ENCODE measurements around a stretch of chr17.

- PRO-cap = no peak
These were observed 52.8 kb downstream of the MAP2K6 start for GRCh38 chr17:69467111-69467855.

DNA sequence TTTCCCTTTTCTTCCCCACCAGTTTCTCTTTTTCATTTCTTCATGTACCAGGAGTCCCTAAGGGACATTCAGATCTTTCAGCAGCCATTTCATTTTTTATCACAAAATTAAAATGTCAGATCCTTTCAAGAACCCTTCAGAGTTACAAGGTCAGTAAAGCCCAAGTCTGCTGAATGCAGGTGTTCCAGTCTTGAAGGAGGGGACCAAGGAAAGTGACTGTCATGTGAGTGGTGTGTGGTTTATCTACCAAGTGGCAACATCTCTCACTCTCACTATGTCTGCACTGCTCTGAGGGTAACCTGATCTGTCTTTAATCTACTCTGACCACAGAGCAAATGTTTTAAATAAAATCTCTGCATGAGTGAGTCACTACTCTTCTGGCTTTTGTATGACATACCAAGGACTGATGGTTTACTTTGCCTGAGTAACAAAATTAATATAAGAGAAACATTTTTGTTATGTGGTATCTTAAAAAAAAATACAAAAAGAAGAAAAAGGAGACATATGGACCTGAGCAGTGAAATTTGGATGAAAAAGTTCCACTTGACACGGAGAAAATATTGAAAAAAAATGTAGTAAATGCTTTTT is 240.4 kb downstream of the MAP2K6 start:
- PRO-cap = no peak

DNA sequence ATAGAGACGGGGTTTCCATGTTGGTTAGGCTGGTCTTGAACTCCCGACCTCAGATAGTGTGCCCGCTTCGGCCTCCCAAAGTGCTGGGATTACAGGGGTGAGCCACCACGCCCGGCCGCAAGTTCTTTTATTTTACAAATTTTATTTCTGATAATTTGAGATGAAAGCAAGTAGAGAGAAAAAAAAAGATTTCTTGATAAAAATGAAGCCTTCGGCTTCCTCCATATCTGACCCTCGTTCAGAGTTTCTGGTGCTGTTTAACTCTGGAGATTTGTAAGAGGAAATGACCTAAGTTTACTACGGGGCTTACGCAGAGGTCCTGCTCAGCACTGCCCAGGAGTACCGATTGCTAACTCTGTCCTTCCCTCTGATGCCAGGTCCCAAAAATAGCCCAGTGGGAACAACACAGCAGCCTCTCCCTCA is 174.4 kb upstream of the KCNJ16 start:
- PRO-cap = no peak

DNA sequence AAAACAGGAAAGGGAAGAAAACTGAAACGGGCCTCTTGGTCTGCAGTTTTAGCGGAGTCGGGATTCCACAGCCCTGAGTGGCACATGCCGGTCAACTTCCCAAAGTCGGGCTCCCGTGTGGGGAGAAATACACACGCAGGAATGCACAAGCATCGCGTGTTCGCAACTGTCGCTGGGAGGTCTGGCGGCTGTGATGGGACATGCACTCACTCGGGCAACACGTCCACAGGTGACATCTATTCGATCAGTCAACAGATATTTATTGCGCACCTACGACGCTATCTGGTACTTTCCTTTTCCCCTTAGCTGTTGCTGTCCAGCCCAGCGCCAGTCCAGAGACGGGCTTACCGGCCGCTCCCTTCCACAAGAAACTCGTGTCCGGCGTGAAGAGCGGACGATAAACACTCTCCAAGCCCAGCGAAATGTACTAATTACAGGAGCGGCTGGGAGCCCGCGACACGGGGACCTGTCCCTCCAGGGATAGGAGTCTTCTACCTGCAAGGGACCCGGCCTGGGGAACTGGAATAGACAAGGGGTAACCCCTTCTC is 3.7 kb upstream of the SOX9 start:
- PRO-cap = no peak

GRCh38 chr17:72123913-72124525 is 3.2 kb downstream of the SOX9 start:
- PRO-cap = no peak

DNA sequence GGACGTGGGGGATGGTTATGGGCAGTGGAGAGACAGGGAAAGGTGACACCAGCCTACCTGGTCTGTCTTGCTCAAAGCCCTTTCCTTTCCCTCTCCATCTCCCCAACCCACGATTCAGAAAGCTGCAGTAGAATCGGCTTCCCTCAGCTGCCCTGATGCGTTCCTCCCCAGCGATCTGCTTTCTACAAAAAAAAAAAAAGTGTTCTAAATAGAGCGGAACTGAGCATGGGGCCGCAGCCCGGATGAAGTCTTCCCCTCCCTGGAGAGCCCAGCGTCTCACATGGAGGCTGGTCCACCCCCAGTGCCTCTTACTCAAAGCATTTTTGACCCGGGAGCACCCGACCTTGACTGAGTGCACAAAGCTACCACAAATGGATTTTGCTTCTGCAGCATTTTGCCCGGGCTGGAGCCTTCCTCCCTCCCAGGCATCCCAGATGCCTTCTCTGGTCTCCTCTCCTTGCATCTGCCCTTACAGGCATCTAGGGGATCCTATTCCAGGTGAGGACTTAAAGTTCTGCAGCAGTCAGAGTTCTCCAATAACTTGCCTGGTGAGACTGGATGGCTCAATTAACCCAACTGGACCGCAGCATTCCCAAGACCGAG is 271.8 kb downstream of the SOX9 start:
- PRO-cap = no peak

GRCh38 chr17:72397888-72398313 is 277.1 kb downstream of the SOX9 start:
- PRO-cap = no peak

DNA sequence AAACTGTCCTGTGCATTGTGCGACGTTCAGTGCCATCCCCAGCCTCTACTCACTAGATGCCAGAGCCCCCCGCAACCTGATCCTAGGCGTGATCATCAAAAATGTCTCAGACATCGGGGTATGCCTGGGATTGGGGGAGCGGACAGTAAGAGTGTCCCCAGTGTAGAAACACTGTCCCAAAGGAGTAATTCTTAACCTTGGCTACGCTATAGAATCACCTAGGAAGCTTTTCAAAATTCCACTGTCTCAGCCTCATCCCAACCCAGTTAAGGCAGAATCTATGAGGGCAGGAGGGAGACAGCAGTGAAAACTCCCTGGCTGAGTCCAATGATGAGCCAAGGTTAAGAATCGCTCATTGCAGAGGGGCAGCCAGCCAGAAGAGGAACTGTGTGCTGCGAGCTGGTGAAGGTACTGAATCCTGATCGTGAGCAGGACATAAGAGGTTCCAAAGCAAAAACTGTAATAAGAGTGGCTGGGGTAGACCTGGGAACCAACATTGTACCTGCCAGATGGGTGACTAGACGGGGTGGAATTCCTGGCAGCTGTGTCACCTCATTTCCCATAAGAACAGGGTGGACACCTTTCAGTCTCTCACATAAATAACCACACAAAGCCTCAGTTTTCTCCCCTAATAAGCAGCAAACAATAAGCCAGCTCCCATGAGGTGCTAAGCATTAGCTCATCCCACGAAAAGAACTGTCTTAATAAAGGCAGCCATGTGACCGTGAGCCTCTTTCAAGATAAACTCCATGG is 290.2 kb downstream of the SOX9 start:
- PRO-cap = no peak

DNA sequence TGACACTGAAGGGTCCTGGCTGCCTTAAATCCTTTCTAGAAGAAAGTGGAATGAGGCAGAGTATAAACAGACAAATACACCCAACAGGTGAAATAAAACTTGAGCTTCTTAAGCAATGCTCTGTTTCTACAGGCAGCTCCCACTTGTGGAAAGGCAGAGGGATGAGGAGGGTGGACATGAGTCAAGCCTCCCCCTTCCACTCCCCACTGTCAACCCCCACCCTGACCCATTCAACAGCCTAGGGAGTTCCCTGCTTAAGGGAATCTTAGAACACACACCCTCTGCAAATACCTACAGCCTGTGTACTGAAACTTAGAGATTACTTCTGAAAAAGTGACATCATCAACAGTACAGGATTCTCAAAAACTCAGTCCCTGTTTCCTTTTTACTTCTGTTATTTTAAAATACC is 345.3 kb downstream of the SOX9 start:
- PRO-cap = no peak

- PRO-cap = no peak
These were observed 354.3 kb downstream of the SOX9 start for GRCh38 chr17:72475002-72475566.

GRCh38 chr17:72494371-72495215 is 373.8 kb downstream of the SOX9 start:
- PRO-cap = no peak

GRCh38 chr17:72518534-72519771 is 398.1 kb downstream of the SOX9 start:
- PRO-cap = no peak

DNA sequence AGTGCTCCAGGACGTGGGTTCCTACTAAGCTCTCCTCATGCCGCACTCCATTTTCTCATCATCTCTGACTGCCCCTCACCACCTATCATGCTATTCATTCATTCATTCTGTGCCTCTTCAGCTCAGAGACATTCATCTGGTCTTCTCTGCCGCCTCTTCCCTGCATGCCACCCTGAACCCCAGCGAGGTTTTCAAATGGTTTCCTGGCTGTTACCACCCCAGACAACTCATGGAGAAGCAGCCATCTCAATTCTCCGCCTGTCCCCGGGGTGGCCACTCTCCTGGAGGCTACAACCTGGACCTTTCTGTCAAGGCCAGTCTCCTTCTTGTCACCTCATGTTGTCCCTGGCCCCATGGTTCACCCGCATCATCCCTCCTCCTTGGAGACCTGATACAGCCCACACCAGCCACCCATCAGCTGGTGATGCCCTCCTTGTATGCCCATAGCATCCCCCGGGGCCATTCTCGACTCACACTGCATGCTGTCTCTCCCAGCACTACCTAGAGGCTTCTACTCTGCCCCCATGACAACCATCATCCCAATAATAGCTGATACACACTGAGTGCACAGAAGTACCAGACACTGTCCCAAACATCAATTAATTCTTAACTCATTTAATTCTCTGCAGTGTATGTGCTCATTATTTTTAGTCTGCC is 407.5 kb downstream of the SOX9 start:
- PRO-cap = no peak

DNA sequence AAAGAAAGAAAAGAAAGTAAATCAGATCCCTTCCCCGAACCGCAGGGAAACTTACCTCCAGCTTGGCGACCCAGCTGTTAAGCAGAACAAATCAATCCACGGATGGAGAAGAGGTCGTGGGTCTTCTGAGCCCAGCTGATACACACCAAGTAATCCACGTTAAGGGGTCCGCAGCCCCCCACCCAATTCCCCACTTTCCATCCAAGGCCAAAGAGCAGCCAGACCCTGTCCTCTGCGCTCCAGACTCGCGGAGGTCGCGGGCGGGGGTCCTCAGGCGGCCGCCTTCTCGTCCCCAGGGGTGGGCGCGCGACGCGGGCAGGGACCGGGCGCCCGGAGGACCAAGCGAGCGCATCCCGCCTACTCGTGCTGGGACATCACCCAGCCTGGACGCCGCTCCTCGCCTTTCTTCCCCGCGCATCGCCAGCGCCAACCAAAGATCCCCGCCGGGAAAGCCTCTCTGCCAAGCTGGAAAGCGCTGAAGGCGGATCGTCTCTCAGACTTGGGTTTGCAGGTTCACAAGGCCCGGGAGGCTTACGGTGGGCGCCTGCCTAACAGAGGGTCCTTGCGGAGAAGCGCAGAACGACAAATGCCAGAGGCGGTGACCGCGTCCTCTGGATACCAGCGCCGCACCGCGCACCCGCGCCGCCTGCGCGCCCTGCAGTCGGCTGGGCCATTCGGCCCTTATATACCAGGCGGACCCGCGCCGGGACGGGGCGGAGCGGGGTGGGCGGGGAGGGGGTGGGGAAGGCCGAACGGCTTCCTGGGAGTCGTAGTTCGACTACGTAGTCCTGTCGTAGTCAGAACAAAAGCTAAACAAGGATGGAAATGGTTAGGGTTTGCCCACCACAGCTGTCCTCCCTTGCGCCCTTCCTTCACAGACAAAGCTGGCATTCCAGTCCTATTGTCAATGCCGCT is 471.6 kb downstream of the SOX9 start:
- PRO-cap = unidirectional peak, minus-strand start at position 657 of the sequence

GRCh38 chr17:72640268-72641375 is 451.9 kb downstream of the SLC39A11 start:
- PRO-cap = no peak

DNA sequence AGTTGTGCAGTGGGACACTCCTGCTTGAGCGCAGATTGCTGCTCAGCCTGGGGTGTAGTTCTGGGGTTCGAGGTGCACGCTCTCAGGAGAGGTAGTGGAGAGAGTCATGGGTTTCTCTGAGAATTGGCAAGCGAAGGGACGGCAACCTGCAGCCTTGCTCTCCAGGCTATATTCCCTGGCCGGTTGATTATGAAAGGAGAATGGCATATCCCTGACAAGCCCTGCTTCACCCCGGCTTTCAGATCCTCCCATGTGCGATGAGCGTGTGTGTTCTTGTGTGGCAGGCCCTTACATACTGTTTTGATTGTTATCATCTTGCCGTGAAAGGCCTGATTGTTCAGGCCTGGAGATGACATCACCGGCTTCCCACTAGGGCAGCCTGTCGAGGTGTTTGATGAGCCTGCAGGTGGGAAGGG is 431.2 kb downstream of the SLC39A11 start:
- PRO-cap = no peak

DNA sequence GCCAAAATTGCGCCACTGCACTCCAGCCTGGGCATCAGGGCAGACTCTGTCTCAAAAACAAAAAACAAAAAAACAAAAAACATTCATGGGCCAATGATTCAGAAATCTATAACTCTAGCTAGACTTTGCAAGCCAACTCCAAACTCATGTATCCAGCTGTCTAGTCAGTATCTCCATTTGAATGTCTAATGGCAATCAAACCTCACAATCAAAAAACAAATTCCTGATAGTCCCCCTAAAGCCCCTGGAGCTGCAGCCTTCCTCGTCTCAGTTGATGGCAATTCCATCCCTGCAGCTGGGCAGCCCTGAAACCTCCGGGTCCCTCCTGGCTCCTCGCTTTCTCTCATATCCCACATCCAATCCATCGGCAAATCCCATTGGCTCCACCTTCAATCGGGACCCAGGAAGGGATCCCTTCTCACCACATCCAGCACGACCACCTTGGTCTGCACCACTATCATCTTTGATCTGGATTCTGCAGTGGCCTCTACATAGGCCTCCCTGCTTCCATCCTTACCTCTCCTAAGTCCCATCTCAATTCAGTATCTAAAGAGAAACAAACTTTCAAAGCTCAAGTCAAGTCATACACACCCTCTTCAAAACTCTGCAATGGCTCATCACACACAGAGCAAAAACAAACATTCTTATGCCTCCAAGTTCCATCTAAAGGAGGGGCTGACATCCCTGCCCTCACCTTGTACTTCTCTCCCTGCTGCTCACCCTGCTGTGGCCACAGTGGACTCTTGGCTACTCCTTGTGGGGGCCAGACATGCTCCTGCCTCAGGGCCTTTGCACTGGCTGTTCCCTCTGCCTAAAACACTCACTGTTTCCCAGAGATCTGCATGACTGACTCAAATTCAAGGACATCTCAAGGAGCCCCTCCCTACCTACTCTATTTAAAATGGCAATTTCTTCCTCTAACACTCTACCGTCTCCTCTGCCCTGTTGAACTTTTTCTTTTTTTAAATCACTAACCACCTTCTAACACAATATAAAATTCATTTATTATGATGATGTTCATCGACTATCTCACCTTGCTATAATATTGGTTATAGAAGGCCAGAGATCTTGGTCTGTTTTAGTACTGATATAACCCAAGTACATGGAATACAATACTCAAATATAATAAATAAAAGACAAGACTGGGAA is 247.5 kb downstream of the SLC39A11 start:
- PRO-cap = no peak

GRCh38 chr17:72876667-72877186 is 215.8 kb downstream of the SLC39A11 start:
- PRO-cap = no peak

GRCh38 chr17:72885839-72886720 is 206.4 kb downstream of the SLC39A11 start:
- PRO-cap = no peak

DNA sequence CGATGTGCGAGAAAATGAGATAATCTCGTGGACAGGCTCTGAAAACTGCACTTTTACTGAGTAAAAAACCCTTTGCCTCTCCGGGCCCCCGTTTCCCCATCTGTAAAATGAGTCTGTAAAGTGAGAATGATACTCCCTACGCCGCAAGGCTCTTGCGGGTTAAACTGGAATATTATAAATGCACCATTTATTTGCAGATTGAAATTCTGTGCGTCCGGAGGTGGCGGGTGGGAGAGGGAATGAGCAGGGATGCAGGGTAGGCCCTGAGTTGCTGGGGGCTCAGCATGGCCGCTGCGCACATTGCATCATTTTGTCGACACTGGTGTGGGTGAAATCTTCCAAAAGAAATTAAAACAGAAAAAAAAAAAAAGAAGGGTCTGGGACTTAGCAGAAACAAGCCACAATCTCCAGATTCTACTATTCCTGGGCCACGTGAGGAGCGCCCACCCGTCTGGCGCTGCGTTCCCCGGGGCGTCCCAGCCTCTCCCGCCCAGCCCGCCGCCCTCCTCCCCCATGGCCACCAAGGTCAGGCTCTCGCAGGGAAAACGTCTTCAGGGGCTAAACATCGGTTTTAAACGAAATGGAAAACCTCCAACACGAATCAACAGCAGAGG is 910 bp upstream of the COG1 start:
- PRO-cap = no peak

Data from mesenteric fat pad (tissue), 1 donor.